Prostate gland (tissue), 2 donors: ENCODE data around the genes TSPO2, TREML2, FOXP4 and PRICKLE4.

DNA sequence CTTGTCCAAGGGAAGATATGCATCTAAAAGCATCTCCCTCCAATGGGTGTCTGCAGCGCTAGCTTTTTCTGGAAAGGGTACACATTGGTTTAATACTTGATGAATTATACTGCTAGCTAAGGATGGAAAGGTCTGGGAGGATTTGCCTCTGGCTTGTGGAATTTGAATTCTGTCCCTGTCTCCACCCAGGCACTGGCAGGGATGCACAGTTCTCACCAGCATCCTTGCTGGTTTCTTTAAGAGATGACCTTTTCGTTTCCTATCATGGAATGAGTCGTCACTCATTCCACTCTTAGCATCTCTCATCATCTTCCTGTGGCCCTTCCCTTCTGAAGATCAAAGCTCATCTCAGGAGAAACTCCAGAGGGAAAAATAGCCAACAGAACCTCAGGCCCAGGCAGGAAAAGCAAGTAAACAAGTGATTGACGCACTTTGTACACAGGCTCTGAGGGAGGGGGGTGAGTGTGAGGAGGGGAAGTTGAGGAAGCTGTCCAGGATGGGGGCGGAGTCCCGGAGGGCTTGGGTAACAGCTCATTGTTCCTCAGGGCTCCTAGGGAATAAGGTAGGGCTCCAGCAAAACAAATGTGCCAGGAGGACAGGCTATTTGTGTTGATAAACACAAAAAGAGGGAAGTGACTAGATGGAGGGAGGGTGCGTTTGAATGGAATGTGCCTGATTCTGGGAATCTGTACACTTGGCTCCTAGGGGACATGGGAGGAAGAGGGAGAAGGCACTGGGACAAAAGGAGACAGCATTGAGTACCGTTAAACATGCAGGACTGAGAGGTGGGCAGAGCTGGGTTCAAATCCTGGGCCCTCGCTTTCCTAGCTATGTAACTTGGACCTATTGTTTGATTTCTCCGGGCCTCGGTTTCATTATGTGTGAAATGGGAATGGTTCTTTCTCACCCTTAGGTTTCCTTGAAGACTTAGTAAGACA is 25.8 kb upstream of the SAYSD1 start:
- PRO-cap = no peak
- RAMPAGE, long total RNA, 2 experiments = no peak in any of the 2 experiments

- PRO-cap = no peak
- RAMPAGE, long total RNA, 2 experiments = no peak in any of the 2 experiments
Measured at GRCh38 chr6:39183011-39183879, 46.0 kb downstream of the KCNK5 start.

- PRO-cap = no peak
- RAMPAGE, long total RNA, 2 experiments = no peak in any of the 2 experiments
Measured at GRCh38 chr6:39819740-39820303, 27.6 kb downstream of the DAAM2 start.

DNA sequence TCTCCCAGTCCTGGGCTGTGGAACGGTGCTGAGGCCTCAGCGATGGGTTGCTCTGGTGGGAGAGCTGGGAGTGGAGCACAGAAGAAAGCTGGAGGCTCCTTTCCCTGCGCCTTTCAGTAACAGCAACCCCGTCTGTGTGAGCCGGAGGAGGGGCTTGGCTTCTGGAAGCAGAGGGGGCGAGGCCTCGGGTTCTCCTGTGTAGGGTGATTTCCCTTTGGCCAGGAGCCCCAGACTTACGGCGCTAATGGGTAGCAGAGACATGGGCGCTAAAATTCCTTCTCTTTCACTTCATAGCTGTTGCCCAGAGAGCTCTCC is 55.0 kb downstream of the DAAM2 start:
- PRO-cap = no peak
- RAMPAGE, long total RNA, 2 experiments = no peak in any of the 2 experiments

- PRO-cap = no peak
- RAMPAGE, long total RNA, 2 experiments = no peak in any of the 2 experiments
Measured at GRCh38 chr6:40640402-40640912, 53.3 kb upstream of the LRFN2 start.

DNA sequence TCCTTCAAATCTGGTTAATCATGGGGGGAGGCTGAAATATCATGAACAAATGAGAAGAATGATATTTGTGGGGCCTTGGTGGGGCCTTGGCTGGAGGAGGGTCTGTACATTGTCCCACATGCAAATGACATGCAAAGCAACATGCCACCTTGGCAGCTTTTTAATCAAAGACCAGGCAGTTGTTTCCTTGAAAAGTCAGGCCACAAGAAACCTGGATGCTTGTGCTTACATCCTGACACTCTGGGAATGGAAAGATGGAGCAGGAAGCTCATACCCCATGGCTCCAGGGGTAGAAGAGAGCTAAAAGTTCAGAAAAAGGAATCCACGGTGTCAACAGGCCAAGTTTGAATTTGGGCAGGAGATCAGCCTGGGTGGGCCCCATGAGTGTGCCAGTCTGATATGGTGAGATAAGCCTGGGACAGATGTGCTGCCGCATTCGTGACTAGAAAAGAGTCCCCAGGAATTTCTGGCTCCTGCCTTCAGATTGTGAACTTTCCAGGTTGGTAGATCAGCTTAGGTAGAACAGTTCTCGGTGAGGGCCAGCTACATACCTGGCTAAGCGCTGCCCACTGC is at the start of gene TSPO2:
TSPO2 (plus strand) TSS at position 421 of the 573 bp plus-strand sequence.
- PRO-cap = no peak
- RAMPAGE, long total RNA, 2 experiments = no peak in any of the 2 experiments

DNA sequence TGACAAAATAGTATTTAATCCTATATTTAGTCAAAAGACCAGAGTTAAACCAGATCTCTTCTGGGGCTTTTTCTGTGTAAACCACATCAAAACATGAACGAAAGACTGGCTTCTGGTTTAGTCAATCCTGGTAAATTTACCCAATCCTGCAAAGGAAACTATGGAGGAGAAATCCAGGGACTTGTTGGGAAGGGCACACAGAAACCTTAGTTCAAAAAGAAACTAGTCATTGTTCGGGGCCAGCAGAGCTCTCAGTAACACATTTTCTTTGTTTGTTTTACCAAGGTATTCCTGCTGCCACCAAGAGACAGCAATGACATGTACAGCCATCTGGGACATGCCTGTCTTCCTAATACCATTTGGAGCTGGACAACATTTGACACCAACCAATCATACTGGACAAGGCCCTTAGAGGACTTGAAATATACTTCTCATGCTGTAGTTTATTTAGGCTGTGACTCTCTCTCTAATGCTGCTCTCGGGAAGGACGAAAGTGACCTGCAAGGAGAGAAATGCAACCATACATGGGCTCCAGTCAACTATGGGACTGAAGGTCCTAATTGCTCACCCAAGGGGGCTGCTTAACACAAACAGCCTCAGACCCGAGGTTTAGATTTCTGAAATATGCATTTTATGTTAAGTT is 8.2 kb downstream of the OARD1 start:
- PRO-cap = no peak
- RAMPAGE, long total RNA, 2 experiments = no peak in any of the 2 experiments

DNA sequence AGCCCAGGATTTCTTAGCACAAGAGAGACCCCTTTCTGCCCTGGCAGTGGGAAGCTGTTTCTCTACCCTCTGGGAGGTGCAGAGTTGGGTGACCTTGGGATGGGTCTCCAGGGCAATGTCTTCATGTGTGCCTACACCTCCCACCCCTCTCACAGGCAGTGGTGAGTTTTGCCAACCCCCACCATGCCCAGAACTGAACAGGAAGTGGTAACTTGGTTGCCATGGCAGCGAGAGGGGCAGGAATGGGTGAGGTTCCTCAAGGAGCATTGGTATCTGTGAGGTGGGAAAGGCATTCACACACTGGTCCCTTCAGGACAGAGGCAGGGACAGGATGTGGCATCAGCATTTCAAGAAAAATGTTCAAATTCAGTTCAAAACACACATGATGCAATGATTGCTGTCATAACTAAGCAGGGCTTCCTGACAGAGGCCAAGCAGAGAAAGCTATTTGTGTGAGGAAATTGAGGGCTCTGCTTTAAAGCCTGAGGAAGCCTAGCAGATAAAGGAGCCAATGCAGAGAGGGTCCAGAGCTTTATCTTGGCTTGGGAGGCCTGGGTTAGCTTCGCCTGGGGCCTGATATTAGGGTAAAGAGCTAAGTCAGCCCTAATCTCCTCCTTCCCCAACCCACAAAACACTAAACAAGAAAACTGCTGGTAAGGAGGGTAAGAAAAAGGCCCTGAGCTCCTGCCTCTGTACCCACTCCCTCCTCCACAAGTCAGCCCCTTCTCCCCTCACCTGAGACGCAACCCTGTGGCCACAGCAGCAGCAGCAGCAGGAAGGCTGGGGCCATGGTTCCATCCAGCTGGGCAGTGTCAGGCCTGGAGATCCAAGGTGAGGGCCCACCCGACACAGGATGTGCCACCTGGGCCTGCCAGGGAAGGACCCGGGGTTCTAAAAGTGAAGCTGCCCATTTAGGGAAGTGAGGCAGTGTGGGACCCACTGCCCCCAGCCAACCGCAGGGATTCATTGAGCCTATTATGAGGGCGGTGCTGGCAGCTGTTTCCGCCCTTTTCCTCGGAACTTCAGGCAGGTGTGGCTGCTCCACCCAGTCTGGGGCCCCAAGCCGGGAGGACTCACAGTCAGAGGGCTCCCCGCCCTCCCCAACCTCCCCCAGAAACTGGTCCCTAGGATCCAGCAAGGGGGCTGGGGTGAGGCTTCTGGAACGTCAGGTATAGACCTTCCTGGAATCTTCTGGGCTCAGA is at the start of gene TREML2:
TREML2 (minus strand) TSS at position 931 of the 1,202 bp plus-strand sequence.
- PRO-cap = no peak
- RAMPAGE, long total RNA, 2 experiments = no peak in any of the 2 experiments

GRCh38 chr6:41469663-41470337 is 76.4 kb upstream of the FOXP4 start:
- PRO-cap = no peak
- RAMPAGE, long total RNA, 2 experiments = no peak in any of the 2 experiments

- PRO-cap = no peak
- RAMPAGE, long total RNA, 2 experiments = no peak in any of the 2 experiments
Measured at GRCh38 chr6:41470338-41471227, 75.6 kb upstream of the FOXP4 start.

DNA sequence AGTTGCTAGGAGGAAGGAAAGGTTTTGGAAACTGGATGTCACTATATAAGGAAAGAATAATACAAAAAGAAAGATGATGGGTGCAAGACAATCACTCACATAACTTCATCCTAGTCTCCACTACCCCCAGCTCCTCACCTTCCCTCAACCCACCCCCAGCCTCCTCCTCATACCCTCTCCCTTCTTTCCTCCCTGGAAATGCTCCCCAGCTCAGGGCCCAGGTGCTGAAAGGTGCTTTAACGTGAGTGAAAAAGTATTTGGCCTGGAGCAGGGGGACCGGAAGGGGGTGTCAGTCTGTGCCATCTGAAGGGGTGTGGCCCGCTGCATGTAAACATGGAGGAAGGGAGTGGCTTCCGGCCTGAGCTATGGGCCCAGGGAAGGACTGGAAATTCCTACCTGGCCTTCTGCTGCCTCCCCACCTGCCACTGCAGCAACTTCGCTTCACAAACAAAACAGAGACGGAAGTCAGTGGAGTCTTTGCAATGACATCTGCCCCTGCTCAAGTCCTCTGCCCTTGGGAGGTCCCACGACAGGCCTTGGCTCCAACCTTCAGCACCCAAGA is 28.2 kb upstream of the FOXP4 start:
- PRO-cap = no peak
- RAMPAGE, long total RNA, 2 experiments = no peak in any of the 2 experiments

DNA sequence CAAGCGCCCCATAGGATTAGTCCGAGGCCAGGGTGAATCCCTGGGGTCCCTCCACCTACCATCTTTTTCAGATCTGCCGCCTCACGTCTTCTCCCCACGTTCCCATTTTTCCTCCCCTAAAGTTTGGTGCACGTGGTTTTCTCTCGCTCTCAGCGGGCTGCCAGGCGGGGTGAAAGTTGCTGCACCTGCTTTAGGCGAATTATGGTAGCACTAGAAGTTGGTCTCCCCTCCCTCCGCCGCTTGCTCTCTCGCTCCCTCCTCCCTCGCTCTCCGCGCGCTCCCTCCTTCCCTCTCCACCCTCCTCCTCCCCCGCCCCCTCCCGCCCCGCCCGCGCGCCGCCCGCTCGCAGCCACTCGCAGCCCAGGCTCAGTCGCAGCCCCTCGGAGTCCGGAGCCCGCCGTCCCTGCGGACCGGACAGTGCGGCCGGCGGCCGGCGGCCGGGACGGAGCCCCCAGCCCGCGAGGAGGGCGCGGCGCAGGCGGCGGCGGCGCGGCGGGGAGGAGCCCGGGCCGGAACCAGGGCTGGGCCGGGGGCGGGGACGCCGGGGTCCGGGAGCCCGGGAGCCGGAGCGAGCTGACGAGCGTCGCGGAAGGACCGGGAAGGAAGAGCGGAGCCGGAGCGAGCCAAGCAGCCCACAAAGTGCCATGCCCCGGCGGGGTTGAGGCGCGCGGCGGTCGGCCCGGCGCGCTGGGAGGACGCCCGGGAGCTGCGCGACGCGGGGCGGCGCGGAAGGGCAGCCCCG is at the start of gene FOXP4:
FOXP4 (plus strand) TSS at position 352 of the 742 bp plus-strand sequence.
- PRO-cap = bidirectional peak, plus-strand start at position 369 of the sequence, minus-strand start at position 201 of the sequence
- RAMPAGE, long total RNA, 2 experiments = no peak in any of the 2 experiments

DNA sequence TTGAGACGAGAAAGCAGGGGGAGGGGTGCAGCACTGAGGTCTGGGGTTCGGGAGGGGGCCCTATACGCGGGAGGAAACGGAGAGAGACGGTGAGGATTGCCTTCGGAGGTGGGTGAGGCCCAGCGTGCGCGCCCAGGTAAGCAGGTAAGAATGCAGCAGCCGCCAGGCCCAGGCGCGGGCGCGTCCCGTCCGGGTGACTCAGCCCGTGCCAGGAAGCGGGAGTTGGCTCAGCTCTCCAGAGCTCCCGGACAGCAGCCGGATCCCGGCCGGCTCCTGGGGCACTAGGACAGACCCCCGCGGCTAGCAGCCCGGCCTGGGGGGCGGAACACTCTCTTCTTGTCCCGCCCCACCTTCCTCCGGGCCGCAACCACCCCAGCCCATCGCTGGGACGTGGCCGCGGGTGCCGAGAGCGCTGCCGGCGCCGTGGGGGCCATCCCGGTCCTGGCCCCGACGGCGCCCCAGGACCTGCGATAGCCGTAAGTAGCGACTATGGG is 1.4 kb upstream of the MDFI start:
- PRO-cap = no peak
- RAMPAGE, long total RNA, 2 experiments = start-site peak on the plus strand in 2 of 2 experiments, centred at positions 210 to 220 of the sequence, 10 to 13 reads per replicate

DNA sequence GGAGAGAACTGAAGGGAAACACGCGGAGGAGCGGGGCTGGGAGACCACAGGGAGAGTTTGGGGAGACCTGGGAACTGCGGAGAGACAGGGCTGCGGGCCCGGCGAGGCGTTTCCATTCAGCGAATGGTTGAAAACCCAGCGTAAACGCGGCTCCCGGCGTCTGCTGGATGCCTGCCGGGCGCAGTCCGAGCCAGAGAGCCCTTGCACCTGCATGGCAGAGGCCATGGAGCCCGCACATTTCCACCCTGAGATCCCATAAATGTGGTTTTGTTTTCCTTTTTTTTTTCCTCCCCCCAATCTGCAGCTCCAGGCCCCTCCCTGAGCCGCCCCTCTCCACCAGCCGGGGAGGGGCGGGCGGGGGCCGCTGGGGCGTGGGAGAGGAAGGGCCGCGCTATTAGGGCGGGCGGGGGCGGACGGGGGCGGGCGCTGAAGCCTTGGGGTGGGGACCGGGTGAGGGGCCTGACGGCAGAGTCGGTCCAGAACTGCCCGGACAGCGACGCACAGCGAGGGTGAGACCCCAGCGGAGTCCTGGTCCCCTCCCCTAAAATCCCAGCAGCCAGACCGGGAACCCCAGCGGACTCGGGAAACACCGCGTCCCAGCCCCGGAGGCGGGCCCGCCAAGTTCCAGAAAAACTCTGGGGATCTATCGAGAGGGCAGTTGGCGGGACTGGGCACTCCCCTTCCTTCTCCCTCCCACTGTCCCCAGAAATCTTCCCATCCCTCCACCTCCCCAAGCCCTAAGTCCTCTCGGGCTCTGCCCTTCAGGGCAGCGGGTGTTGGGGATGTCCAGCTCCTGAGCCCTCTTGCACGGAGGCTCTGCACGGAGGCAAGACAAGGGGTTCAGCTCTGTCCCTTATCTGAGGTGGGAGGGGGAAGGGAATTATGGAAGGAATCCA is at the start of gene PRICKLE4:
PRICKLE4 (plus strand) TSS at position 465 of the 896 bp plus-strand sequence.
- PRO-cap = bidirectional peak, plus-strand start at position 468 of the sequence, minus-strand start at position 253 of the sequence; bidirectional peak, plus-strand start at position 657 of the sequence, minus-strand start at position 637 of the sequence; unidirectional peak, minus-strand start at position 828 of the sequence
- RAMPAGE, long total RNA, 2 experiments = start-site peak on the plus strand in 1 of 2 experiments, centred at position 446 of the sequence, 117 reads per replicate

DNA sequence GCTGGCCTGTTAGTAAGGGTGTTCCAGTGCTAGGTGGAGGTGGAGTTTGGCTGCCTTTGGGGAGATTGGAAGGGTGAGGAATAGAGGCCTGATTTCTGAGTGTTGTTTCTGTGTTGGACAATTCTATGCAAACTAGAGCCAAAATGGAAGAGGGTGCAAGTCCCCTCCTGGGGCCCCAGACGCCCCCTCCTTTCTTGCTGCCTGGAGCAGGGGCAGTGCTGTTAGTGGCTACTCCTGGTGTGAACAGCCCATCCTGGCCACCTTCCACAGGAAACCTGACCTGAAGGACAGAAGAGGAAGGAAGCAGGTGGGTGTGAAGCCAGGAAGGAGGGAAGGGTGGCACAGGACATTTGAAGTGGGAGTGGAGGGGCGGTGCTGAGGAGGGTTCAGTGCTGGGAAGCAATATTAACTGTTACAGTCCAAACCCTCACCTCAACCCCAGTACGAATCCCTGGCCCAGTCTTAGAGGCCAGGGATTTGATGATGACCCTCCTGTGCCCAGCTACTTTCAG is 688 bp downstream of the PRICKLE4 start:
- PRO-cap = no peak
- RAMPAGE, long total RNA, 2 experiments = no peak in any of the 2 experiments

GRCh38 chr6:41894120-41895169 is 730 bp downstream of the USP49 start:
- PRO-cap = bidirectional peak, plus-strand start at chr6:41895436, minus-strand start at chr6:41895138
- RAMPAGE, long total RNA, 2 experiments = no peak in any of the 2 experiments

DNA sequence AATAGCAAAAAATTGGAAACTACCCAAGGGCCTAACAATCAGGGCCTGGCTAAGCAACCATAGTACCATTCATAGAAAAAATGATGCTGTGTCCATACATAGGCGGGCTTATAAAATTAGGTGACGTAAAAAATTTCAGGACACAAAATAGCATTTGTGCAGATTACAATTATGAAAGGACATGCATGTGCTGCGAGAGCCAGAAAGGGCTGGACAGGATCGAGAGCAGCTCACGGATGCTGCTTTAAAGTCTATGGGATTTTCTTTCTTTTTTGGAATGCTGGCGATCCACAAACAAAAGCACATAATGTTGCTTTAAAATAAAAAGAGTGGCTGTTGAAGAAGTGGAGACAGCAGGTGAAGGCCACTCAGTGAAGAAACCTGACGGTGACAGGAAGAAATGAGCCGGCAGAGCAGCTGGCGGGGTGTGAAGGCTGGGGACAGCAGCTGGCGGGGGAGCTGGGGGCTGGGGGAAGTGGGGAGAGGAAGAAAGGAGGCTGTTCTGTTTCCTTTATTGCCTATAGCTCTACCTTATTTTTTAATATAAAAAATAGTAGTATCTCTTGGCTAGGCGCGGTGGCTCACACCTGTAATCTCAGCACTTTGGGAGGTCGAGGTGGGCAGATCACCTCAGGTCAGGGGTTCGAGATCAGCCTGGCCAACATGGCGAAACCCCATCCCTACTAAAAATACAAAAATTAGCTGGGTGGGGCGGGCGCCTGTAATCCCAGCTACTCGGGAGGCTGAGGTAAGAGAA is 42.6 kb upstream of the TAF8 start:
- PRO-cap = unidirectional peak, plus-strand start at position 202 of the sequence
- RAMPAGE, long total RNA, 2 experiments = no peak in any of the 2 experiments

- PRO-cap = no peak
- RAMPAGE, long total RNA, 2 experiments = no peak in any of the 2 experiments
Measured at GRCh38 chr6:42009944-42010913, 40.1 kb upstream of the TAF8 start.

DNA sequence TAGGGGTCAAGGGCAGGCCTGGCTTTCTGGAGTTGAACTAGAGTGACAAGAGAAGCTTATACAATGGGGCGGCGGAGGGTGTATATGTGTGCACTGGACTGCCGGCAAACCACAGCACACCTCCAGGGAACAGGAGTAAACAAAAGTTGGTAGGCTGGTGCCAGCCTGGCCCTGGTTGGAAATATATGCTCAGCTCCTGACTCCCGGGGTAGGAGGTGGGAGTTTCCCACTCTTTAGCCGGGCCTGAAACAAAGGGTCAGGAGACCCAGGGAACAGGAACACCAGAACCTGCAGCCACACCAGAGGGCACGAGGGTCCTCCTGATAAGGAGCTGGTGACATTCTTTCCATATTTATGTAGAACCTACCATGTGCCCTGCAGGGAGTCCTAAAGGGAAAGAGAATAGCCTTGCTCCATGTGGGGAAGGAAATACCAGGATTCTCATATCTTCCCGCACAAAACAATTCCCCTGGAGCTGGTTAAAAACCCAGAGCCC is 5.1 kb downstream of the C6orf132 start:
- PRO-cap = no peak
- RAMPAGE, long total RNA, 2 experiments = no peak in any of the 2 experiments

DNA sequence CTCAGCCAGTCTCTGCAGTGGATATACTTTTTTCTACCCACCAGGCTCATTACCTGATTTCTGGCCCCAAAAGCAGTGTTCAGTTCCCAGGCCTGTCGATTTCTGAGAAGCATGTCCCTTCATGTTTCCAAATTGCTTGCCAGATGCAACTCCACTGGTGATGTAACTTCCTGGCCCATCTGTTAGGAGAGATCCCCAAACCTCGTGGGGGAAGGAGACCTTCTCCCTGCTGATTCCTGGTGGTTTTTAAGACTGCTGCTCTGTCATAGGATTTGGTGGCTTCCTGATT is 31.6 kb upstream of the MRPS10 start:
- PRO-cap = no peak
- RAMPAGE, long total RNA, 2 experiments = no peak in any of the 2 experiments